ENCODE measurements around a stretch of chr17.

GRCh38 chr17:80002535-80003075 is 33.1 kb downstream of the TBC1D16 start:
- RRBS: no CpG with 5 or more reads among the region's 21 CpGs
CAGE:
- cytosol, long polyA plus RNA: no peak
- long polyA plus RNA: no peak
- nucleus, long polyA plus RNA: no peak

DNA sequence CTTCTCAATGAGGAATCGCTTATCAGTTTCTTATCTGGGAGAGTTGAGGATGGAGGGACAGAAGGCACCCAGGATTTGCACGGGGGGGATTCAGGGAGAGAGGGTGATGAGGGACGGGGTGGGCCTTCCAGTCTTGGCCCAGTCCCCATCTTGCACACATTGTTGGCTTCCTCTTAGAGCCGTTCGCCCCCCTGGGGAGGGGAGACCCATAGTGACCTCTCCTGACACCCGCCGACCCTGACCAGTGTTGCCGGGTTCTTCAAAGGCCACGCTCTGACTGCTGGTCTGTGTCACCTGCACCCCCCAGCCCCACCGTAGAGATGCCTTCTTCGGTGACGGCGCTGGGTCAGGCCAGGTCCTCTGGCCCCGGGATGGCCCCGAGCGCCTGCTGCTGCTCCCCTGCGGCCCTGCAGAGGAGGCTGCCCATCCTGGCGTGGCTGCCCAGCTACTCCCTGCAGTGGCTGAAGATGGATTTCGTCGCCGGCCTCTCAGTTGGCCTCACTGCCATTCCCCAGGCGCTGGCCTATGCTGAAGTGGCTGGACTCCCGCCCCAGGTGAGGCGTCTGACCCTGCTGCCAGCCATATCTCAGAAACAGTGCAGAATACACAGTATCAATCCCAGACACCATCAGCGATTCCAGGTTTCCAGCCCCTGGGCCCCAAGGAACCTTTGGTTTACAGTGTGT is 1.2 kb downstream of the SLC26A11 start:
- RRBS: 95% methylated on average over 5 of the region's 25 CpGs
CAGE:
- cytosol, long polyA plus RNA: no peak
- long polyA plus RNA: no peak
- nucleus, long polyA plus RNA: no peak

- RRBS: no CpG with 5 or more reads among the region's 20 CpGs
CAGE:
- cytosol, long polyA plus RNA: no peak
- long polyA plus RNA: no peak
- nucleus, long polyA plus RNA: no peak
Measured at GRCh38 chr17:80272871-80273607, 12.4 kb downstream of the RNF213 start.

DNA sequence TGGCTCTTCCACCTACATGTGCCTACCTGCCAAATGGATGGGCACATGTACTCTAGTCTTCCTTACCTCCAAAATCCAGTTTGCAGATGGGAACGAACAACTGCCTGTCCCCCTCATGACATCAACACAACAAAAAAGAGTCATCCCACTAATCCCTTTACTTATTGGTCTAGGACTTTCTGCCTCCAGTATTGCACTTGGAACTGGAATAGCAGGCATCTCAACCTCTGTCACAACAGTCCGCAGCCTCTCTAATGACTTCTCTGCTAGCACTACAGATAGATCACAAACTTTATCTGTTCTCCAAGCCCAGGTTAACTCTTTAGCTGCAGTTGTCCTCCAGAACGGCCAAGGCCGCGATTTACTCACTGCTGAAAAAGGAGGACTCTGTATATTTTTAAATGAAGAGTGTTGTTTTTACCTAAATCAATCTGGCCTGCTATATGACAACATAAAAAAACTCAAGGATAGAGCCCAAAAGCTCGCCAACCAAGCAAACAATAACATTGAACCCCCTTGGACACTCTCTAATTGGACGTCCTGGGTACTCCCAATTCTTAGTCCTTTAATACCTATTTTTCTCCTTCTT is 8.0 kb upstream of the ENDOV start:
- RRBS: no CpG with 5 or more reads among the region's 7 CpGs
CAGE:
- cytosol, long polyA plus RNA: no peak
- long polyA plus RNA: no peak
- nucleus, long polyA plus RNA: no peak

DNA sequence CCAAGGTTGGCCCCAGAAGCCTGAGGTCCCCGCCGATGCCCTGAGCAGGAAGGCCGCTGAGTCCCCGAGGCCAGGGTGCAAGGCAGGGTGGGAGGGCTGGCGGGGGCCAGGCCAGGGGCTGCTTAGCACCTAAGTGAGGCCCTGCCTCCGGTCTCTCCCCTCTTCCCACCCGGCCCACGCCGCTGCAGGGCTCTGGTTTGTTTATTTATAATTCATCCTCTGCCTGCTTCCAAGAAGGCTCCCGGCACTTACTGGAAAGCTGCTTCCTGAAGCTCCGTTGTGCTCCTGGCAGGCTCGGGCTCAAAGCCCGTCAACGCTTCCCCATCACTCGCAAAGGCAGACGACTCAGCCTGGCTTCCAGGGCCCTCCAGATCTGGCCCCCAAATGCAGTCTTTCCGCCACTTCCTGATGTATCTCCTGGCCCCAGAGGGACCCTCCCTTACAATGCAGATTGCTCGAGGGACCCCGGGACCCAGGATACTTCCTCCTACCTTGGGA is 26.1 kb downstream of the NPTX1 start:
- RRBS: 91% methylated on average over 5 of the region's 19 CpGs
CAGE:
- cytosol, long polyA plus RNA: no peak
- long polyA plus RNA: no peak
- nucleus, long polyA plus RNA: no peak

DNA sequence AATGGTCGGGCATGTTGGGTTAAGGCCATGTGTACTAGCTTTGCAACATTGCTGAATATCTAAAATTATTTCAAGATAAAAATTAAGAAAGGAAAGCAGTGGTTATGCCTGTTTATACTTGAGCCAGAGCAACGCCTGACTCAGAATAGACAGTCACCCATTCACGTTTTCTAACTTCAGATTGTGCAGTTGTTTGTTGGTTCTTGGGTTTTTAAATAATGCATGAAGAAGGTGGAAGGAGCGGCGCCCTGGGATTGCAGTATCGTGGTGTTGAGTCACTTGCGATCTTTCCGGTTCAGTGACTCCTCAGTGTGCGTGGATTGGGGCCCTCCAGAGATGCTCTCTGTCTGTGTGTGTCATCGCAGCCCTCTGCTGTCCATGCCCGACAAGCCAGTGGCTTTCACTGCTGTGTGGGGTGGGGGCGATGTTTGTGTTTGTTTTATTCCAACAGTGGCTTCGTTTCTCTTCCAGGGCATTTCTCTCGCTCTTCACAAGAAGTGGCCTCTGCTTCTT is 133.9 kb downstream of the RPTOR start:
- RRBS: no CpG with 5 or more reads among the region's 14 CpGs
CAGE:
- cytosol, long polyA plus RNA: no peak
- long polyA plus RNA: no peak
- nucleus, long polyA plus RNA: no peak

DNA sequence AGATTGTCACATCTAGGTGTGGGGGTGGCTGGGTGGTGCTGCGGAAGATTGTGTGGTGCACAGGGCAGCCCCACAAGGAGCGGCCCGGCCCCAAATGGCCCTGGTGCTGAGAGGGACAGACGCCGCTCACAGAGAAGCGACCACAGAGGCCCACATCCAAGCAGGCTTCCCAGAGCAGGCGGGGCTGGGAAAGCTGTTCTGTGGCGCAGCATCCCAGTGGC is 181.2 kb downstream of the RPTOR start:
- RRBS: no CpG with 5 or more reads among the region's 8 CpGs
CAGE:
- cytosol, long polyA plus RNA: no peak
- long polyA plus RNA: no peak
- nucleus, long polyA plus RNA: no peak

DNA sequence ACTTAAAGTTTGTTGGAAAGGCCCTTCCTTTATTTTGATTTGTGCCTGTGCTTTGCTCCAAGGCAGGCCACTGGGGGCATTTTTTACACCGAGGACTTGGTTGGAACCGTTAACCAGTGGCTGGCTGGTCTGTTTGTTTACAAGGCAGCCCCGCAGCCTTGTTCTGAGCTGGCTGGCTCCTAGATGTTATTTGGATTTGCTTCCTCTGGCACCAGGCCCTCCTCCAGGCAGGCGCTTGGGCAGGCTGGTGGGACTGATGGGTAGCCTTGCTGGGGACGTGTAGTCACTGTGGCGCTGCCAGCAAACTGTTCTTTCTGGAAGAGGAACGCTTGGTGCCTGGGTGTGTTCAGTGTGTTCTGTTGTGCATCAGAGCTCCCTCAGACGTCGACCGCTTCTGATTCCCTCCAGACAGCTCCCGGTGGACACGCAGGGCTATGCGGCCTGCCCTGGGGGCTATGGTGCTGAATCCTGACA is 218.1 kb upstream of the CHMP6 start:
- RRBS: no CpG with 5 or more reads among the region's 13 CpGs
CAGE:
- cytosol, long polyA plus RNA: no peak
- long polyA plus RNA: no peak
- nucleus, long polyA plus RNA: no peak

DNA sequence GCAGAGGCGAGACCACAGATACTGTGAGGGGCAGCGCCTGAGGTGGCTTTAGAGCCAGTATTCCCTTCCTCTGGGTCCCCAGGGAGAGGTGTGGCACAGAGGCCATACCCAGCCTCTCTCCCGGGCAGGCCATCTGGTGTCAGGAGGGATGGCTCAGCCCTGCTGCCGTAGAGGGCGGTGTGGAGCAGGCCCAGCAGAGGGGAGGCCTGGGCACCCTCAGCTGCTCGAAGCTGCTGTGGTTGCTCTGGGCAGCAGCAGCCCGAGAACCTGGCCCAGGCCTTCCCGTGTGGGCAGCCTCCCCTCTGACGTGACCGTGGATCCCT is 32.8 kb upstream of the CHMP6 start:
- RRBS: no CpG with 5 or more reads among the region's 10 CpGs
CAGE:
- cytosol, long polyA plus RNA: no peak
- long polyA plus RNA: no peak
- nucleus, long polyA plus RNA: no peak

DNA sequence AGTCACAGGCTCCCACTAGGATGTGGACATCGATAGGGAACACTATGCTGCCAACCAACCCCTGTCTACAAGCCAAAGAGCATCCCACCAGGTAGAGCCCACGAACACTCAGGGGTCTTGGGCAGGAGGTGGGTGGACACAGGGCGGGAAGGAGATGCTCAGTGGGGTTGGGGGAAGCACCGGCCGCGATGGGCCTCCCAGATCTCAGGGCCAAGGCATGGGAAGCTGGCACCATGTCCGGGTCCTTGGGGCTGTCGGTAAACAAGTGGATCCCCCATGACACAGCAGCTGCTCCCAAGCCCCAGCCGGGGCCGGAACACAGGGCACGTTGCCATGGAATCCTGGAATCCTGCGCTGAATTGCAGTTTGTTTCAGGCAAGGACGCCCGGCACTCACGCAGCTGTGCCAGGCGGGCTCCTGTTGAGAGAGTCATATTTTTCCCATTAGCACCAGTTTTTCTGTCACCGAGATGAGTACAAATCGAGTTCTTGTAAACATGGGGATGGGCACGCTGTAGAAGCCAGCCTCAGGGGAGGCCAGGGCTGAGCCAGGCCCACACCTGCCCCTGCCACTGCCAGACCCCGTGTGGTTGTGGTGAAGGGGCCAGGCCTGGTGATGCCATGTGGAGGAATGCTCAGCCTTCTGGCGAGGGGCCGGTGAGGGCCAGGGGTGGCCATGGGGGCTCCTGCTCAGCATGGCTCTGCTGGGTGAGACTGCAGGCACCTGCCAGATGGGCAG is 22.9 kb upstream of the CHMP6 start:
- RRBS: 31% methylated on average over 8 of the region's 22 CpGs
CAGE:
- cytosol, long polyA plus RNA: no peak
- long polyA plus RNA: no peak
- nucleus, long polyA plus RNA: no peak

DNA sequence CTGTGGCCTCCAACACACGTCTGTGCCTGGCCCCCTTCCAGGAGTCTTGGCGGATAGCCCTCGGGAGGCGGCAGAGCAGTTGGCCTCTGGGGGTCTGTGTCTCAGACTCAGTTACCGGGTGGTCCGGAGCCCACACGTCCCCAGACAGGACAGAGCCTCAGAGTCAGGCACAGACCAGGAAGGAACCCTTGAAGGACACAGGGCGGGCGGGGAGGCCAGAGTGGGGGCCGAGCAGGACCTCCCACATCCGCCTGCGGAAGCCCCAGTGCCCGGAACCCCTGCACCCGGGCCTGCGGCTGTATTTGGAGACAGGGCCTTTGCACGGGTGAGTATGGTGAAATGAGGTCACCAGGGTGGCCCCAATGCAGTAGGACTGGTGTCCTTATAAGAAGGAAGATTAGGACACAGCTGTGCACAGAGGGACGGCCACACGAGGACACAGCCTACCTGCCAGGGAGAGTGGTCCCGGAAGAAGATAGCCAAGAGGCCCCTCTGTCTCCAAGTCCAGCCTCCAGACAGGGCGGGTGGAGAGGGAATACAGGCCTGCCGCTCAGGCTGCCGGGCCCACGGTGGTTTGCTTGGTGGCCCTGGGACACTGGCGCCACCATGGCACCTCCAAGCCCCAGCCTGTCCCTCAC is 22.3 kb upstream of the CHMP6 start:
- RRBS: 97% methylated on average over 3 of the region's 24 CpGs
CAGE:
- cytosol, long polyA plus RNA: no peak
- long polyA plus RNA: no peak
- nucleus, long polyA plus RNA: no peak

GRCh38 chr17:81025267-81025791 is 9.6 kb upstream of the BAIAP2 start:
- RRBS: no CpG with 5 or more reads among the region's 16 CpGs
CAGE:
- cytosol, long polyA plus RNA: no peak
- long polyA plus RNA: no peak
- nucleus, long polyA plus RNA: no peak

DNA sequence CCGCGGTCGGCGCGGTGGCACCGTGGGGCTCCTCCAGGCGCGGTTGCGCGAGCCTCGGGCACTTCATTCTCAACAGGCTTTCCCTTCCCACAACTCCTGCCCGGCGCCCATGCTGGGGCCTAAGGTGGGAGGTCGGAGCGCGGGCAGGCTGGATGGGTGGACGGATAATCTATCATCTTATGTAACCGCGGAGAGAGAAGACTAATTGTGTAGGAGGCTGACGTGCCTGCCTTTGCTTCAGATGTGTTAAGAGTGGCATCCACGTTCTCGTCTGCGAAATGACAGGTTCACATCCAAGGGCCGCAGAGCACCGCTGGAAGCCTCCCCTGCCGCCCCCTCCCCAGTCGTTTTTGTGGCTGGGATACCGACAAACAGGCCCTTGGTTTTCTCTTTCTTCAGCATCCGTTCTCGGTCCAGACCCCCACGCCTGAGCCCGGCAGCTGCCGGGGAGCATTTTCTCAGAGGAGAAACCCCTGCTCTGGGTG is 864 bp downstream of the BAIAP2 start:
- RRBS: no CpG with 5 or more reads among the region's 33 CpGs
CAGE:
- cytosol, long polyA plus RNA: no peak
- long polyA plus RNA: no peak
- nucleus, long polyA plus RNA: no peak

GRCh38 chr17:81036258-81036991 is 1.5 kb downstream of the BAIAP2 start:
- RRBS: no CpG with 5 or more reads among the region's 22 CpGs
CAGE:
- cytosol, long polyA plus RNA: no peak
- long polyA plus RNA: no peak
- nucleus, long polyA plus RNA: no peak

- RRBS: 92% methylated on average over 7 of the region's 28 CpGs
CAGE:
- cytosol, long polyA plus RNA: no peak
- long polyA plus RNA: no peak
- nucleus, long polyA plus RNA: no peak
Measured at GRCh38 chr17:81037926-81038816, 3.2 kb downstream of the BAIAP2 start.

DNA sequence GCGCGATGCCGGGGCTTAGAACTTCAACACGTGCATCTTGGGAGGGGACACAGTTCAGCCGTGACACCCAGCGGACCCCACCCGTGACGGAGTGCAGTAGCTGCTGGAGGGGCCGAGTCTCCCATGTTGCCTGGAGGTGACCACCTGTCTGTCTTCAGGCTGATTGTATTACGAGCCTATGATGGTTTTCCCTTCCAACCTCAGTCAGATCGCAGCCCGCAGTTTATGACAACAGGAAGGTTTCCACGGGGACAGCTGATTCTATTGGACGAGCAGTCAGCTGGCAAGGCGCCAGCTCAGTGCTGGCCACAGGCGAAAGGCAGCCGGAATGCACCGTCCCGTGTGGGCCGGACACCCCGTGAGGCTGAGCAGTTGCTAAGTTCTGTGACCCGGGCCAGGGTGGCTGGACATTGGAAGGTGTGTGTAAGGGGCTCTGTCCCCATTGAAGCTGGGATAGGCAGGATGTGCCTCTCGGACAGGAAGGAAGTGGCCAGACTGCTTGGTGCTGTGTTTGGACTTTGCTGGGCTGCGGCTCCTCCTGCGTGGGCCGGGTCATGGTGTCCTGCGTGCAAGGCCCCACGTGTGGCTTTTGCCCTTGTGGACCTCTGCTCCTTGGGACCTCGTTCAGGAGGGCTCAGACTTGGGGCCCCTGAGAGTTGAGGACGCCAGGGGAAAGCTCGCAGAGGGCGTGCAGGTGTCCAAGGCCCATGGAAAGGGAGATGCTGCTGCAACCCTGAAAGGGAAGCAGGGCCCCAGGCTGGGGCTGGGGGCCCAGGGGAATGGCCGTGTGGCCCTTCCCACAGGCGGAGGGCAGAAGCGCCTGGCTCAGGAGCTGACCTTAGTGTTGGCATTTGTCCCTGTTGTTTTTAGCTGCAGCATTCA is 9.8 kb downstream of the BAIAP2 start:
- RRBS: 59% methylated on average over 2 of the region's 35 CpGs
CAGE:
- cytosol, long polyA plus RNA: no peak
- long polyA plus RNA: no peak
- nucleus, long polyA plus RNA: no peak

GRCh38 chr17:81048573-81049166 is 13.7 kb downstream of the BAIAP2 start:
- RRBS: 97% methylated on average over 13 of the region's 30 CpGs
CAGE:
- cytosol, long polyA plus RNA: no peak
- long polyA plus RNA: no peak
- nucleus, long polyA plus RNA: no peak

DNA sequence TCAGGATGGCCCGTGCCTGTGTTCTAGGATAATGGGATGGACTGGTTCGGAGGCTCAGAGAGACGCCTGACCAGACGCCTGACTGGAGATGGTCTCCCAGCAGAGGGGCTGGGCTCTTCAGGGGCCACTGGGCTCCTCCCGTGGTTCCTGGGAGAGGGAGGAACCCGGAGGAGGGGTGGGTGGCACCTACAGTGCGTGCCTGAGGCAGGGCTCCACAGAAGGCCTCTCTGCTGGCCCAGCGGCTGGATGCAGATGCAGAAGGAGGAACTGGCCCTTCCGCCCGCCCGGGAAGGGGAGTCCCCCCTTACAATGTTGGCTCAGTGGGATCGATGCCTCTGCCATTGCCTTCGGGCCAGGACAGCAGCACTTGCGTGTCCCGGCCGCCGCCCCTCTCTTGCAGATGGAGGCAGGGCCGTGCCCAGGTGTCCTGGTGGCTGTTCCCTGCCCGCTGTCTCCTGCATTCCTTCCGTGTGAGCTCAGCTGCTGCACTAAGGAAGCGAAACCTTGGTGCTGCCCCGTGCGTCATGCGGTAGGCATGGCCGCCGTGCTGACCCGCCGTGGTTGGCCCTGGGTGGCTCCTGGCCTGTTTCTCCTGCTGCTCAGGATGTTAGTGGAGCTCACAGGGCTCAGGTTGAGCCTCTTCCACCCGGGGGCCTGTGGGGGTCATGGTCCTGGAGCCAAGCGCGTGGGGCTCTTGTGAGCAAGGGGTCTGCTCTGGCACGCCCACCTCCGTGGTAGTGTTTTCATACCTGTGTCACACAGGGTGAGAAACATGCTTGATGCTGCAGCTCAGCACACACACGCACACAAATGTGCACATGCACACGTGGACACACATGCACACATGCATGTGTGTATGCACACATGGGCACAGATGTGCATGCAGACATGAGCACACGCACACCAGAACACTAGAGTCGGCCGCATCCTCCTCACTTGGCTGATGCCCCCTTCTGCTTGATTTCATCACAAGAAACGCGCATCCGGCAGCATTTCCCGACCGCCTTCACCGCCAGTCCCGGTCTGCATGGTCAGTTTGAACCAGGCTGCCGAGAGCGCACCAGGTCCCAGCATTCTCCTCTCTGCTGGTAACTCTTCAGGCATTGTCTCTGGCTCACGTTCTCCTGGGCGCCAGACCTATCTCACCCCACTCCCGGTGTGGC is 15.3 kb downstream of the BAIAP2 start:
- RRBS: 96% methylated on average over 4 of the region's 50 CpGs
CAGE:
- cytosol, long polyA plus RNA: no peak
- long polyA plus RNA: no peak
- nucleus, long polyA plus RNA: no peak

- RRBS: 98% methylated on average over 2 of the region's 15 CpGs
CAGE:
- cytosol, long polyA plus RNA: no peak
- long polyA plus RNA: no peak
- nucleus, long polyA plus RNA: no peak
Measured at GRCh38 chr17:81085784-81086185, 50.8 kb downstream of the BAIAP2 start.

GRCh38 chr17:81130212-81131424 is 34.7 kb upstream of the PVALEF start:
- RRBS: 83% methylated on average over 9 of the region's 44 CpGs
CAGE:
- cytosol, long polyA plus RNA: no peak
- long polyA plus RNA: no peak
- nucleus, long polyA plus RNA: no peak